AG09319 (cell line): ENCODE measurements around the gene GPATCH1.

DNA sequence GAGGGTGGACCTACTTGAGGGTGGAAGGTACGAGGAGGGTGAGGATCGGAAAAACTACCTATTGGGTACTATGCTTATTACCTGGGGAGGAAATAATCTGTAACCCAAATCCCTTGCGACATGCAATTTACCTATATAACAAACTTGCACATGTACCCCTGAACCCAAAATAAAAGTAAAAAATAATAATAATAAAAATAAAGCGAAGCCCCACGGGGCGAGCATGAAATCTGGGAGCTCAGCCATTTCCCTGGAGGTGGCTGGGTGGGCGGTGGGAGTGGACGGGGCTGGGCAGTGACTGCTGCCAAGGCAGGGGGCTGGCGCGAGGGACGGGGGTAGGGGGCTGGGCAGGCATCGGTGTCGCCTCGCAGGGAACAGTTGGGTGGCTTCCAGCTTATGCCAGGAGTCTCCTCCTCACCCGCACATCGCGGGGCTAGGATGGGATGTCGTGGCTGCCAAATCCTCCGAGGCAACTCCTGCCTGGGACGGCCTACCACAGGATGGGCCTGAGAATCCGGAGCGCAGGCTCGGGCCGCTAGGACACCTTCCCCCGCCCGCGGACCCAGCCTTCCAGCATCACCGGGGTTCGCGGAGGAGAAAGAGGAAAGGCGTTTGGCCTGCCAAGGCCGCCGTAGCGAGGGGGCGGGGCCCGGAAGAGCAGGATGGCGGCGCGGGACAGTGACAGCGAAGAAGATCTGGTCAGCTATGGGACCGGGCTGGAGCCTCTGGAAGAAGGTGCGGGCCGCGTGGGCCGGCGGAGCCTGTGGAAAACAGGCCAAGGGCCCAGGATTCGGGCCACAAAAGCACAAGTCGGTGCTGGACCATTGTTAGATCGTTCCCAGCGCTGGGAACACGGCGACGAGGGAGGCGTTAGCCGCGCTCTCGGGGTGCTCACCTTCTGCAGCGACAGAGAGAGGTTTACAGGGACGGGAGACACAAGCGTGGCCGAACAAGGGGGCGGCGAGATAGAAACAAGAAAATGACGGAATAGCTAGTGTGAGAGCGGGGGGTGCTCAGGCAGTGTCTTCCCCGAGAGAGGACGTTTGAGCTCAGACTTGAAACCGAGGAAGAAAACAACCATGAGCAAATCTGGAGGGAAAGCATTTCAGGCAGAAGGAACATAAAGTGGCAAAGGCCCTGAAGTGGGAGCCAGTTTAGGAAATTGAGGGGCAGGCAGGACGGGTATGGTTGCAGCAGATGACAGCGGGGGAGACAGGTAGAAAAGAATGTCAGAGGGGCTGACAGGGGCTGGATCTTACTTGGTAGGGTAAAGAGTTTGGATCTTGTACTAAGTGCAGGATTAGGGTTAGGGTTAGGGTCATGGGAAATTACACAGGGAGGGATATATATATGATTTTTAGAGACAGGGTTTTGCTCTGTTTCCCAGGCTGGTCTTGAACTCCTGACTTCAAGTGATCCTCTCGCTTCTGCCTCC is at the start of gene GPATCH1:
Gene GPATCH1, plus strand, starts transcription at position 650 of the 1,435 bp plus-strand sequence.
- RRBS = 1% methylated on average over 25 of the region's 71 CpGs

- RRBS = no CpG with 5 or more reads among the region's 8 CpGs
Observed at GRCh38 chr19:33246608-33247285, 21.1 kb upstream of the SLC7A10 start.

GRCh38 chr19:33392121-33392826 is 18.8 kb downstream of the CEBPG start:
- RRBS = 63% methylated on average over 5 of the region's 24 CpGs

- RRBS = no CpG with 5 or more reads among the region's 23 CpGs
Observed at GRCh38 chr19:33403245-33404189, 30.0 kb downstream of the CEBPG start.

GRCh38 chr19:33438100-33438657 is 64.7 kb downstream of the CEBPG start:
- RRBS = no CpG with 5 or more reads among the region's 6 CpGs

GRCh38 chr19:33501926-33502163 is 19.7 kb downstream of the PEPD start:
- RRBS = no CpG with 5 or more reads among the region's 2 CpGs

DNA sequence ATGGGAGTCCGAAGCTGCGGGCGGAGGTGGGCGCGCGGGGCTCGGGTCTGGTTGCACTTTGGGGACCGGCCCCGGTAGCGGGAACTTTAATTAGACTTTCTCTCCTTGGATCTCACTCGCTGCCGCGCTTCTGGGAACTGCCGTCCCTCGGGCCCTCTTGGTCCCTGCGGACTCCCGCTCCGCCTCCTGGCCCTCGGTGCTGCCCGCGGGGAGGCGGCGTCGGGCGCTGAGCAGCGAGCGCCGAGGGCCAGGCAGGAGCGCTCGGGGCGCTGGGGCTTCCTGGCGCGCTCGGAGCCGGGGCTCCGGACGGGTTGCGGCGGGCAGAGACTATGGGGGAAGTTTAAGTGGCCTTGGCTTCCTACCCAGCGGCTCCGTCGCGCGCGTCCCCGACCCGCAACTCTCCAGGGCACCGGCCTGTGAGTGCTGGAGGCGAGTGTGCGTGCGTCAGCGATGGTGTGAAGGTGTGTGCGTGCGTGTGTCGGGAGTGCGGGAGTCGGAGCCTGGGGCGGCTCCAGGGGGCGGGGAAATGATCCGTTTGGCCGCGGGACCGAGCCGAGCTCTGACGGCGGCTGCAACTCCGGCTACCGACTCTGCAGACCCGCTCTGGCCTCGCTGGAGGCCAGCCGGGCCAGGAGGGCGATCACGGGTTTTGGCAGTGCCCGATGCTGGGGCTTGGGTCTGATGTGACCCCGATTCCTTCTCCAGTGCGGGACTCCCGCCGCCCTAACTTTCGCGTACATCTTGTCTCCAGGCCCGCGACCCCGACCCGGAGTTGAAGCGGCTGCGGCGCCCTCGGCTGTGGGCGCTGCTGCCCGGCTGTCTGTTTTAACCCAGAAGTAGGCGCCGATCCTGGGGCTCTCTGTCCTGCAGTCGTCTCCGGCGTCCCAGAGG is 918 bp downstream of the CHST8 start:
- RRBS = 4% methylated on average over 17 of the region's 95 CpGs

- RRBS = 1% methylated on average over 26 of the region's 77 CpGs
Observed at GRCh38 chr19:33796212-33796773, 377 bp upstream of the KCTD15 start.

DNA sequence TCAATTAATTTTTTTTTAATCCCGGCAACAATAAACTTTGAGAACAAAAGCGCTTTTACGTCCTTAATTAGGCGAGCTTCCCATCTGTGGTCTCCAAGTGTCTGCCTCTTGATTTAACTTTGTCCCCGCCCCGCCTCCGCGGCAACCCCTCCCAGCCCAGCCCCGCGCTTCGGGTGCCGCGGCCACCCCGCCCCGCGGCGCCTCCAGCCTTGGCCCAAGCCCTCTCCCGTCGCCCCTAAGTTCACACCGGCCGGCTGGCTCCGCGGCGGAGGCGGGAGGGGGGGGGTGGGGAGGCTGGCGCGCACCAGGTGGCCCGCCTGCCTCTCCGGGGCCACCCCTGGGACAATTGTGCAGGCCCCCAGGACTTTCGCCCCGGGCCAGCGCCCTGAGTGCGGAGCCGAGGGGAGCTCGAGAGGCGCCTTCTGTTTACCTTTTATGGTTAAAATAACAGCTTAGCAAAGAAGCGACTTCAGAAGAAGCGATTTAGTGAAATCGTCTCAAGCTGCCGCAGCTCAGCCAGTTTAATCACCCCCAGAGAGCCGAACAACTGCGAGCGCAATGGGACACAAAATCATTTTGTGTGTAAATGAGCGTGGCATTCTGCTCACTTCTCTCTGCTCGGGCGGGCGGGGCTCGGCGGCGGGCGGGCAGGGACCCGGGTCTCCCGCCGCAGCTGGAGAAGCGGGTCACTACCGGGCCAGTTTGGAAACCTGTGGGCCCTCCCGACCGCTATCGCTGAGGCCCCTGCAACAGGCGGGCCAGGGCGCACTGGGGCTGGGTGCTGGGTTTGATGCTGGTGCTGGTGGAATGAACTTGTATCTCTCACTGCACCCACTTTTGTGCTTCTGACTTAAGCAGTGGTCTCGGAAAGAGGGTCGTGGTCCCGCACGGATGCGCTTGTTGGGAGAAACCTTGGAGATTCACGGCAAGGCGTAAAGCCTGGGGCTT is 1.4 kb downstream of the KCTD15 start:
- RRBS = 1% methylated on average over 6 of the region's 68 CpGs

- RRBS = no CpG with 5 or more reads among the region's 17 CpGs
Observed at GRCh38 chr19:34230813-34231896, 23.2 kb upstream of the GARRE1 start.

DNA sequence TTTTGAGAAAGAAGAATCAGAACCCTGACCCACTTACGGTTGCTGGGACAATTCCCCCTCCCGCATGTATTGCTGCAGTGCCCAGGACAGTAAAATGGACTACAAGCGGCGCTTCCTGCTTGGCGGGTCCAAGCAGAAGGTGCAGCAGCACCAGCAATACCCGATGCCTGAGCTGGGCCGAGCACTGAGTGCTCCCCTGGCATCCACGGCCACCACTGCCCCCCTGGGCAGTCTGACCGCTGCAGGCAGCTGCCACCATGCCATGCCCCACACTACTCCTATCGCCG is 46.0 kb downstream of the GARRE1 start:
- RRBS = no CpG with 5 or more reads among the region's 11 CpGs

- RRBS = no CpG with 5 or more reads among the region's 3 CpGs
Observed at GRCh38 chr19:34306064-34306901, 51.9 kb downstream of the GARRE1 start.

GRCh38 chr19:34309611-34310204 is 55.3 kb upstream of the GPI start:
- RRBS = no CpG with 5 or more reads among the region's 5 CpGs

GRCh38 chr19:34329939-34330541 is 35.0 kb upstream of the GPI start:
- RRBS = no CpG with 5 or more reads among the region's 7 CpGs

DNA sequence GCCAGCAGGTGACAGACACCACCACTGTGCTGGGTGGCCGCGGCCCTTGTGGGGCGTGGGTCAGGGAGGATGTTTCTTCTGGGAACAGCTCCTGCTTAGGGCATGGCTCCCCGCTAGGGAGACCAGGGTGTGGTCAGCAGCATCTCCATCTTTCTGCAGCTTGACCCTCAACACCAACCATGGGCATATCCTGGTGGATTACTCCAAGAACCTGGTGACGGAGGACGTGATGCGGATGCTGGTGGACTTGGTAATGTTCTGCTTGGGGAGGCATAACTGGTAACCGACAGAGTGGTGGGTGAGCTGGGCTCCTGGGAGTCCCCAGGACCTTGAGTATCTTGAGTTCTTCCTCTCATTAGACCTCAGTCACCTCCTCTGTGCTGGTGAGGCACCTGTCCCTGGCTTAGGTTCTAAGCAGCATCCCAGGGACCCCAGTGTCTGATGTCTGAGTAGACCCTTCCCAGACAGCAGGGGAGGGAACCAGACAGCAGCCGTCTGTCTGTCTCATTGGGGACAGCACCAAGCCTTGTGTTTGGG is 1.3 kb downstream of the GPI start:
- RRBS = no CpG with 5 or more reads among the region's 9 CpGs

DNA sequence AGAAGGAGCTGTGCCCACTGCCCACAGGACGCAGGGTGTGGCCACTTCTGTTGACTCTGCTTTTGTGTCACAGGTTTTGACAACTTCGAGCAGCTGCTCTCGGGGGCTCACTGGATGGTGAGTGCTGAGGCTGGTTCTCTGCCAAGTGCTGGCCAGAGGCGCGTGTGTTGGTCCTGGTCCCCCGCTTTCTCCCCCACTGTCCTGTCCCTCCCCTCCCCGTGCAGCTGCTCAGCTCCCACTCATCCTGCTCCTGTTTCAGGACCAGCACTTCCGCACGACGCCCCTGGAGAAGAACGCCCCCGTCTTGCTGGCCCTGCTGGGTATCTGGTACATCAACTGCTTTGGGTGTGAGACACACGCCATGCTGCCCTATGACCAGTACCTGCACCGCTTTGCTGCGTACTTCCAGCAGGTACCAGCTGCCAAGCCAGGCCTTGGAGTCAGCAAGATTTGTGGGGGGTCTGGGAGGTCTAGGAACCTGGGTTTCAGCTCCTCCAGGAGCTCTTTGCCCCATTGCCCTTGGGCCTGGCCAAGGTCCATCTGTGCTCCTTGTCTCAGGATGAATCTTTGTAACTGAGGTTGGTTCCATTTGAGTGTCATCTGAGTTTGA is 10.4 kb upstream of the PDCD2L start:
- RRBS = no CpG with 5 or more reads among the region's 15 CpGs

DNA sequence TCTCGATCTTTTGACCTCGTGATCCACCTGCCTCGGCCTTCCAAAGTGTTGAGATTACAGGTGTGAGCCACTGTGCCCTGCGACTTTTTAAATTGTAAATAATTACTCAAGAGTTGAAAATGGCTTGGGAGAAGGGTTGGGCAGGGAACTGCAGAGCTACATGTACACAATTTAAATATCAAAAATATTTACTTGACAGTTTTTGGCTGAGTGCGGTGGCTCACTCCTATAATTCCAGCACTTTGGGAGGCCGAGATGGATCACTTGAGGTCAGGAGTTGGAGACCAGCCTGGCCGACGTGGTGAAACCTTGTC is 8.0 kb downstream of the PDCD2L start:
- RRBS = no CpG with 5 or more reads among the region's 8 CpGs

DNA sequence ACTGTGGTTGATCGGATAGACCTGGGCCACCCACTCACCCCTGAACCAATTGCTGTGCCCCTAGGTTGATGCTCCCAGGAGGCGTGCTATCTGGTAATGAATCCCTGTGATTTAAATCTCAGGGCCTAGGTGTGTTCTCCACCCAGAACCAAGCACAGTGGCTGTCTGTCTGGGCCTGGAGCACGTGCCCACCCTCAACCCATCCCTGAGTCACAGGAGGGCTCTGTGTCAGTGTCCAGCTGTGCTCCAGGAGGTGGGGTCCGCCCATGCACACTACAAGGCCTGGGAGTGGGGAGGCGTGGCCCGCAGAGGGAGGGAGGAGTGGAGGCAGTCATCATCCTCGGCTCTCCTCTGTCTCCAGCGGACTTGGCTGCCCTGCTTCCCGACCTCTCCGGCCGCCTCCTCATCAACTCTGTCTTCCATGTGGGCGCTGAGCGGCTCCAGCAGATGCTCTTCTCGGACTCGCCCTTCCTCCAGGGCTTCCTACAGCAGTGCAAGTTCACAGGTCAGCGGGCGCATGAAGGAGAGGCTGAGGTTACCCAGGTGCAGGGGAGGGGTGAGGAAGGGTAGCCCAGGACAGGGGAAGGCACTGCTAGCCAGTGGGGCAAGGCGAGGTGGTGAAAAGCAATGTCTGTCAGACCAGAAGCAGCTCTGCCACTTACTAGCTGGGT is 14.7 kb upstream of the SCN1B start:
- RRBS = no CpG with 5 or more reads among the region's 18 CpGs

GRCh38 chr19:35029387-35030244 is 654 bp upstream of the SCN1B start:
- RRBS = 51% methylated on average over 3 of the region's 20 CpGs

- RRBS = no CpG with 5 or more reads among the region's 8 CpGs
Observed at GRCh38 chr19:35055589-35056477, 14.3 kb downstream of the HPN start.